HEK293 (cell line): ENCODE measurements around a stretch of chrX.

DNA sequence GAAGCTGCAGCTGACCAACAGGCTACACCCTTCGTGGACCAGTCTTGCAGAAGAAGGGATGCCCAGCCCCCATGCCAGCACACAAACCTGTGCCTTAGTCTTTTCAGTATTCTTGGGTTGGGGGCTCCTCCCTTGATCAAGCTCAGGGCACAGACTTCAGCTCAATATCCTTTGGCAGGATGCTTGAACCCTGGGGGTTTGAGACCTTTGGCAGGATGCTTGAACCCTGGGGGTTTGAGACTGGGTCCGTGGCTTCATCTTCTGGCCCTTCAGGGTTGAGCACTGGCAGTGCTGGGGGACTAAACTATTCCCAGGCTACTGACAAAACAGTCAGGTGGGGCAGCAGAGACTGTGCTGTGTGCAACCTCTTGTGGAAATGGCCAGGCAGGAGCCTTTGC lies 535.3 kb upstream of the CNKSR2 start:
- PRO-cap = no peak
- RRBS, 2 experiments = no CpG with 5 or more reads among the region's 2 CpGs

DNA sequence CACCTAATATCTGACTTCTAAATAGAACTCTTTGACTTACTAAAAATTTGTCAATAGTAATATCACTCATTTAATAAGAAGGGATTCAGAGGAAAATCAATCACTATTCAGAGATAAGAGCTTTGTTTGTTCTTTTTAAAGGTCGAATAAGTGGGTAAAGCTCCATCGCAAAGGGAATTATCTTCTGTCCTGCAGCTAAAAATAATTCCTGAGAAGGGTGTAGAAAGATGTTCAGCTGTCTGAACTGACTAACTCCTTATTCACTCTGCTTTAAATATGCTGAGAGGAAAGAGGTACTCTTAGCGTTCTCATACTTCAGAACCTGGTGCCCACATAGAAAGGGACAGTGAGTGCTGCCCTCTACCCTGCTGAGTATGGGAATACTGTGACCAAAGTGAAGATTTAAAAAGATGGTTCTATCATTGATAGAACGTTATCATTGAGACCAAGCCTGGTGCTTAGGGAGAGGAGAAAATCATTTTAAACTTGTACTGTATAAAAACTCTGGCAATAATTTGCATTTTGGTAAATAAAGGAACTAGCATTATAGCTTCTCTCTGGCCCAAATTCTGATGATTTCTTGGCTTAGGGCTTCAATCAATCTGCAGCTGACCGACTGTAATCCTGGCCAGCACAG lies 776 bp downstream of the SMPX start:
- PRO-cap = no peak
- RRBS, 2 experiments = no CpG with 5 or more reads among the region's 5 CpGs

- PRO-cap = no peak
- RRBS, 2 experiments = no CpG with 5 or more reads among the region's 6 CpGs
These were observed 309.7 kb upstream of the DDX53 start for GRCh38 chrX:22690017-22690521.

DNA sequence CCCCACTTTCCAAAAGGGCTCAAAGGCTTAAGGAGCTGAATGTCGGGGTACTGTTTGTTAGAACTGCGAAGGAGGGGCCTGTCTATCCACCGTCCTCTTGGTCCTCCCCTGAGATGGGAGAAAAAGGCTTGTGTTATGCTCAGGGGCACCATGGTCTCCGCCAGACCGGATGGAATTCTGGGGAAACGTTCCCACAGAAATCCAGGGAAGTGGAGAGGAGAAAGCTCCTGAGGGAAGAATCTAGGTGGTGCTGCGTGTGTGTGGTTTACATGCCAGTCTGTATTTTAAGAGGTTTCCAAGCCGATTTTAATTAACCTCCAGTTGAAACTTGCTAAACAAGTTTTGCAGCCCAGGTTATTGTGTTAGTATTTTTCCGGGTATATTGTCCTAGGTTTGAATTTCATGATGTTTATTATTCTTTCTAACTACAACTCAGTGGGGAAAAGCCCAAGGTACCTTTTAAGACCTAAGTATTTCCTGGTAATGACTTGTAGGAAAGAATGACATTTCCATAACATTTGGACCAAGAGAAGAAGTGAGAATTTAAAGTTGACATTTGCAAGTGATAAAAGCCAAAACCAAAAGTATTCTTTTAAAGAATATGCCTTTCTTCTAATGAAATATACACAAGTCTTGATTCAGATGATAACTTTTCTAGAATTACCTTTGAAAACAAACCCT lies 14.4 kb downstream of the SAT1 start:
- PRO-cap = no peak
- RRBS, 2 experiments = no CpG with 5 or more reads among the region's 9 CpGs

- PRO-cap = no peak
- RRBS, 2 experiments = no CpG with 5 or more reads among the region's 1 CpG
These were observed 28.1 kb downstream of the APOO start for GRCh38 chrX:23879592-23879988.

DNA sequence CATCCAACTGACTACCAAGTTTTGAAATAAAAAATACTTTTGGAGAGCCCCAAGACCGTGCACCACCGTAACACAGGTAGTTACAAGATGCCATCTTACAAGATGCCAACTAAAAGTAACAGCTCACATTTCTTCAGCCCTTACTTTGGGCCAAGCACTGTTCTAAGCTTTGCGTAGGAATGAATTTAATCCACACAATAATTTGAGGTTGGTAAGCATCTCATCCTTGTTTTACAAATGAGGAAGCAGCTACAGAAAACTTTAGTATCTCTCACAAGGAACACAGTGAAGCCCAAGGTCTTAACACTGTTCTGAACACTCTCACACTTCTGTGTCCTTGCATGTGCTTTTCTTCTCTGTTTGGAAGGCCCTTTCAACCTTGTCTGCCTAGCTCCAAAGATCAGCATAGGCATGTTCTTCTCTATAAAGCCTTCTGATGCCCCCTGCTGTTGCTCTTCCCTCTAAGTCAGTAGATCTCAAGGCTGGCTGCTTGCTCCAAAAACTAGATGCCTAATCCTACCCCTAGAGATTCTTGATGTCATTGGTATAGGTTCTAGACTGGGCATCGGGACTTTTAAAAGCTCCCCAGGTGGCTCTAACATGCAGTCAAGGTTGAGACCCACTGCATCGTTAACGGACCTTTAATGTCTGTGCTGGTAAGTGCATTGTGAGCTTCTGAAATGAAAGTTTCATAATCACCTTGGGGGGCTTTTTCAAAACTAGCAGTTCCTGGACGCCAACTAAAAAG lies 6.0 kb downstream of the APOO start:
- PRO-cap = no peak
- RRBS, 2 experiments = no CpG with 5 or more reads among the region's 7 CpGs

- PRO-cap = no peak
- RRBS, 2 experiments = no CpG with 5 or more reads among the region's 13 CpGs
These were observed 9.1 kb downstream of the EIF2S3 start for GRCh38 chrX:24063400-24064616.

GRCh38 chrX:24146459-24146998 lies 3.0 kb upstream of the ZFX start:
- PRO-cap = no peak
- RRBS, 2 experiments = no CpG with 5 or more reads among the region's 4 CpGs

- PRO-cap = no peak
- RRBS, 2 experiments = no CpG with 5 or more reads among the region's 2 CpGs
These were observed 17.8 kb downstream of the ZFX start for GRCh38 chrX:24167177-24167887.

- PRO-cap = no peak
- RRBS, 2 experiments = no CpG with 5 or more reads among the region's 7 CpGs
These were observed 21.4 kb downstream of the SUPT20HL2 start for GRCh38 chrX:24292335-24292941.

DNA sequence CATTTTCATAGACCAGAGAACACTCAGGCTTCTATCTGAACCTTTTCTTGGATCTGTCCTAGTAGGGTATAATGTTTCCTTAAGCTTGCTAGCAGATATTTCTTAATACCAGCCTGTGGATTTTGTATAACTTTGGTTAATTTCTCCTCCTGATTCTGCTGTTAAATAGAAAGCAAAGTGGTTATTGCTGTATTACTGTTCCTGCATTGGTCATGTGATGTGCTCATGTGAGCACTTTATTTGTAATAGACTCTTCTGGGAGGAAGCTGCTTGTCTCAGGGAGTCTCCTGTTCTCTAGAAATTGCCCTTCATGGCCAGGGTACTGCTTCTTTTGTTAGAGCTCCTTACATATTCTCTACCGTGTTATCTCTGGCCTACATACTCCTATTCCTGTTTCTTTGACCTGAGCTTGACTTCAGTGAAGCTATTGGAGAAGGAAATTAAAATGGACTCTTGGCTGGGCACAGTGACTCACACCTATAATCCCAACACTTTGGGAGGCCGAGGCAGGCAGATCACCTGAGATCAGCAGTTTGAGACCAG lies 14.0 kb downstream of the PDK3 start:
- PRO-cap = no peak
- RRBS, 2 experiments = no CpG with 5 or more reads among the region's 2 CpGs

GRCh38 chrX:24494634-24495351 lies 29.7 kb downstream of the PDK3 start:
- PRO-cap = no peak
- RRBS, 2 experiments = no CpG with 5 or more reads among the region's 9 CpGs

- PRO-cap = no peak
These were observed 81.3 kb downstream of the PDK3 start for GRCh38 chrX:24546401-24546757.

DNA sequence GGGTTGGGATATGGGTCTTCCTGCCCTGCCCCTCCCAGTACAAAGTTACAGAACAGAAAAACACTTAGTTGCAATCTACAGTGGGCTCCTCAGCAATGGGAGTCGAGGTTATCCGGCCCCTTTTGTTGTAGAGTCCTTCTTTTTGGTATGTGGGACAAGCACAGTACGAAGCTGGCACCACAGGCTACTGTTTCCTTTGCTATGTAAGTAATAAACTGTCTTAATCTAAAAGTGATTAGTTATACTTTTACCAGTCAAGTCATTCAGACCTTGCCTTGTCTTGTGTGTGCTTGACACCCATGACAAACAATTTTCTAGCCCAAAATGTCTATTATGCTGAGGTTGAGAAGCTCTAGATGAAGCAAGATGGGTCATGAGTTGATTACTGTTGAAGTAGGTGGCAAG lies 15.5 kb upstream of the PCYT1B start:
- PRO-cap = no peak
- RRBS, 2 experiments = no CpG with 5 or more reads among the region's 3 CpGs

GRCh38 chrX:25013449-25013812 lies 2.3 kb downstream of the ARX start:
- PRO-cap = no peak
- RRBS, 2 experiments = 35 to 38% methylated on average over 5 of the region's 60 CpGs

GRCh38 chrX:25017565-25018144 lies 1.9 kb upstream of the ARX start:
- PRO-cap = no peak
- RRBS, 2 experiments = no CpG with 5 or more reads among the region's 36 CpGs

GRCh38 chrX:26262149-26262629 lies 46.2 kb downstream of the MAGEB5 start:
- PRO-cap = no peak
- RRBS, 2 experiments = no CpG with 5 or more reads among the region's 6 CpGs

GRCh38 chrX:28271174-28271495 lies 289.9 kb upstream of the DCAF8L1 start:
- PRO-cap = no peak

DNA sequence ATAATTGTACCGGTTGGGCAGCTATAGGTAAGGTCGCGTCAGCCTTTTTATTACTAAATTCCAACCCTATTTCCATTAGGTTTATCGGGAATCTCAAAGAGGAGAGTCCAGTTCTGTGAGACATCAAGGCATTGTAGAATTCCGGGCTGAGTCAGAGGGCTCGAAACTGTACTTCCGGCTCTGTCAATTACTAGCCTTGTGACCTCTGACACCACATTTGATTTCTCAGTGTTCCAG lies 4.3 kb downstream of the IL1RAPL1 start:
- PRO-cap = no peak
- RRBS, 2 experiments = no CpG with 5 or more reads among the region's 7 CpGs

GRCh38 chrX:30097320-30097737 lies 118.0 kb upstream of the MAGEB2 start:
- PRO-cap = no peak
- RRBS, 2 experiments = no CpG with 5 or more reads among the region's 2 CpGs